Mammary microvascular endothelial cell (primary cell): ENCODE measurements around a stretch of chr9.

- RAMPAGE, long total RNA = no peak
Observed at GRCh38 chr9:124595495-124596096, 88.4 kb upstream of the NR5A1 start.

DNA sequence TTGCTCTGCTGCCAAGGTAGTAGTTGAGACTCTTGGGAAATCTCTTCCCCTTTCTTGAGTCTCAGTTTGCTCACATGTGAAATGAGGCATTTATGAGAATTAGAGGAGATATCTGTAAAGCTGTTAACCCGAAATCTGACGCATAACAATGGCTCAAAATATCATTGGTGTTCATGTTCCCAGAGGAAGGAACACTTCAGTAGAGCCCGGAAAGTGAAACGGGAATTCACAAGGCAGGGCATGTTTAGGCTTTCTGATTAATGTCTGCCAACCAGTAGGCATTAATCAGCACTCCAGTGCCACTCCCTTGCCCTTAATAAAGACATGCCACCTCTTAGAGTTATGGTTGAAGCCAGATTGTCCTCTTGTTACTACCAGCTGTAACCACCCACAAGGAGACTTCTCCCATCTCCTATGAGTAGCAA, 1.6 kb downstream of the ARPC5L start:
- RAMPAGE, long total RNA = no peak

DNA sequence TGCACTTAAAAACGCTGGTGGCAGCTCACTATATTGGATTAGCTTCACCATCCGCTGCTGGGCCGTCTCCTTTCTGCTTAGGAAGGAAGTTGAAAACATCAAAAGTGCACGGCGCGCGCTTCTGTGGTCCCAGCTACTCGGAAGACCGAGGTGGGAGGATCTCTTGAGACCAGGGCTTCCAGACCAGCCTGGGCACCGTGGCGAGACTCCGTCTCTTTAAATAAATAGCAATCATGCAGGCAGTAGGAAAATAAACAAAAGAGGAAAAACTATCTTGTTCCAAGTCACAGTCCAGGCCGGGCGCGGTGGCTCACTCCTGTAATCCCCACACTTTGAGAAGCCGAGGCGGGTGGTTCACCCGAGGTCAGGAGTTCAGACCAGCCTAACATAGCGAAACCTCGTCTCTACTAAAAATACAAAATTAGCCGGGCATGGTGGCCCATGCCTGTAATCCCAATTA, 847 bp upstream of the GOLGA1 start:
- RAMPAGE, long total RNA = no peak

GRCh38 chr9:124942160-124942740, 1.4 kb upstream of the GOLGA1 start:
- RAMPAGE, long total RNA = no peak

- RAMPAGE, long total RNA = no peak
Observed at GRCh38 chr9:125410181-125410759, 148.6 kb downstream of the GAPVD1 start.

GRCh38 chr9:125425279-125425641, 163.6 kb downstream of the GAPVD1 start:
- RAMPAGE, long total RNA = no peak

DNA sequence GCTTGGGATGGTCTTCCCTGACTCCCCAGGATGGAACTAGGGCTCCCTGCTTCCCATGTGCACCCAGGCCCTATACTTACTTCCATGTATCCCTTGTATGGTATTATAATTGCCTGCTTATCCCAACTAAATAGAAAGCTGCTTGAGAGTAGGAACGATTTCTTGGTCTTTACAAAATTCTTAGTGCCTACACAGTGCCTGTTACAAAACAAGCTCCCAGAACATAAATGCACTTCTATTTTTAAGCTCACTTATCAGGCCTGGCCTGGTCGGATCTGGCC, 172.2 kb downstream of the MAPKAP1 start:
- RAMPAGE, long total RNA = no peak

GRCh38 chr9:126386327-126387263, 60.0 kb downstream of the MVB12B start:
- RAMPAGE, long total RNA = no peak

- RAMPAGE, long total RNA = no peak
Observed at GRCh38 chr9:126390296-126390652, 63.6 kb downstream of the MVB12B start.

DNA sequence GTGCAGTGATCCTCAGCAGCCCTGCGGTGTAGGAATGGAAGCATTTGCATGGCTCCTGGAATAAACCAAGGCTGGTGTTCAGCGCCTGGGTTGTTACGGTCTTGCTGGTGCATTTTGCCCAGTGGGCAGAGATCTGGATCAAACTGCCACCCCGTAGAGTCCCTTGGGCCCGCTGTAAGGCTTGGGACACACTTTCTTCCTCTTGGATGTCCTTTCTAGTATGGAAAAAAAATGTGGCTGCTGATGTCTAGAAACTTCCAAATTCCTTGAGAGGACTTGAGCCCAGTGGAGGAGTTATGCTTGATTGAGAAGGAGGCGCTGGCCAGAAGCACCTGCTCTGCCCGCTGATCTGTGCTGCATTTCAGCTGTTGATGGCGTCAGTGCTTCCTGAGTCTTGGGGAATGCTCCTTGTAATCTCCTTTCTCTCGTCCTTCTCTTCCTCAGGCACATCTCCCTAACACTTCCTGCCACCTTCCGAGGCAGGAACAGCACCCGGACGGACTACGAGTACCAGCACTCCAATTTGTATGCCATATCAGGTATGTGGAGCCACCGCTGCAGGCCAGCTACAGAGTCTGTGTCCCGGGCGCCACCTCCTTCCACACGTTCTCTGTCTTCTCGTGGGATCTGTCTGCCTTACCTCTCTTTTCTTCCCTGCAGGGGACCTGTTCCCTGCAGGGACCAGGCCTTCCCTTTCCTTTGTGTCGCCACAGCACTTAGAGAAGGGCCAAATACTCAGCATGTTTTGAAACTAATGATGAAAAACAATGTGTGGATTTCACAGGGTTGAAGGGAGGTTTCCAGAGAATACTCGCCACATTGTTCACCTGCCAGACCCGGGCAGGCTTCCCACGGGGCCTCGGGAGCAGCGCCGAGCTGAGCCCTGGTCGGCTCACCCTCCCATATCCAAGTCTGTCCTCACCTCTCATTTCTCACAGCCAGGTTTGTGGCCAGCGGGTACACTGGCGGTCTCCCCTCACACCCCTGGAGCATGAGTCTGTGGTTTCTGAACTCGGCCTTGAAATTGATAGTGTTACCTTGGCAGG, 95.1 kb downstream of the MVB12B start:
- RAMPAGE, long total RNA = no peak

DNA sequence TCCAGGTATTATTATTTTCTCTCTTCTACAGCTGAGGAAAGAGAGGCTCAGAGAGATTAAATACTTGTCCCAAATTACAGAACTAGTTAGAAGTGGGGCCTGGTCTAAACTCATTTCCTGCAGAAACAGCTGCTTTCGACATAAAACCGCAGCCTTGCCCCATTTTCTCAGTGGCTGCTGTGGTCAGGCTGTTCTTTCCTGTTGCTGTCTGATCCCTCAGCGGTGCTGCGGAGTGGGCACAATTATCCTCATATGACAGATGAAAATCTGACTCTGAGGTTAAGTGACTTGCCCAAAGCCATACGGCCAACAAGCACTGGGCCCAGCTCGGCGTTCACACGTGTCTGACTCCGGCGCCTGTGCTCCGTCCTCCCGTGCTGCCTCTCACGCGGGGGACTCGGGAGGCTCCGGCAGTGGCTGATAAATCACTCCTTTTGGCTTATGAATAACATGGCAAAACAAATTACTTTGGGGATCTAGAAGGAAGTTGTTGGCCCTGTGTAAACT, 142.7 kb upstream of the LMX1B start:
- RAMPAGE, long total RNA = no peak

GRCh38 chr9:126587140-126587605, 26.6 kb upstream of the LMX1B start:
- RAMPAGE, long total RNA = no peak

- RAMPAGE, long total RNA = no peak
Observed at GRCh38 chr9:126861716-126861915, 1.2 kb downstream of the ZBTB34 start.

DNA sequence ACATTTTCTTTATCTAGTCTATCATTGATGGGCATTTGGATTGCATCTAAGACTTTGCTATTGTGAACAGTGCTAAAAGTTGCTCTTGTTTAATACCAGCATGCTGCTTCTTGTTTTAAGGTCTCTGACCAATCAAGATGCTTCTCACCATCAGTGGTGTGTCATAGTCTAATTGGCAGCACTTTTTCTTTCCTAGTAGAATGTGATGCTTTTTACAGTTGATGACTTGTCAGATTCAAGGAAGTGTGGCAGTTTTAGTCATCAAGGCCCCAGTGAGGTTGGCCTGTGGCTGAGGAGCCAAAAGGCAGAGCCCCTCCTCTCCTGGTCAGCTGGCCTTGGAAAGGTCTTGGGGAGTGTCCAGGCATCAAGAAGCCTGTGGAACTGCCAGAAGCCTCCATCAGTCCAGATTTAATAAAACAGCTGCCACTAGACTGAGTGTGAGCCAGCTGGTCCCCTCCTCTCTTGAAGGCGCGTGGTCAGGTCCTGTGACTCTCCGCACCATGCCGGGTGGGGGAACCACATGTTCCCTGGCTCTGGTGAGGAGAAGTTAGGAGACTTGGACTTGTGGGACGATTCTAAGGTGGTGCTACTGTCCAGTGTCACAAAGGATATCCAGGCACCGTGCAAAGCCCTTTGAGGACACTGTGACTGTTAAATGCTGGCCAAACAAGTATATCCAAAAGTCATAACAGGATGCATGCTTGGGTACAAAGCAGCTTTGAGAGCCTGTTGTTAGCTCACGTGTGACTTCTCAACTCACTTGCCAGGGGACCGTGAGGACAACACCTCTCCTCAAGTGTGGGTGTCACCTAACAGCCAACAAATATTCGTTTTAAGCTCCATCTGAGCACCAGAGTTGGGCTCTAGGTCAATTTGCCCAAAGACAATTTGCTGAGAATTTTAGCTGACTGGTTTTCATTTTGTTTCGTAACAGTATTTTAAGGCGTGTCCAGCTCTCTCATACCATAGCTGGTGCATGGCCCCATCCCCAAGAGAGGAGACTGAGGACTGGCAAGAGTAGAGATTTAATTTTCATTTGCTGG, 6.1 kb upstream of the ANGPTL2 start:
- RAMPAGE, long total RNA = no peak

GRCh38 chr9:127159122-127159948, 36.9 kb upstream of the ANGPTL2 start:
- RAMPAGE, long total RNA = no peak

- RAMPAGE, long total RNA = no peak
Observed at GRCh38 chr9:127209157-127209771, 55.3 kb upstream of the GARNL3 start.

DNA sequence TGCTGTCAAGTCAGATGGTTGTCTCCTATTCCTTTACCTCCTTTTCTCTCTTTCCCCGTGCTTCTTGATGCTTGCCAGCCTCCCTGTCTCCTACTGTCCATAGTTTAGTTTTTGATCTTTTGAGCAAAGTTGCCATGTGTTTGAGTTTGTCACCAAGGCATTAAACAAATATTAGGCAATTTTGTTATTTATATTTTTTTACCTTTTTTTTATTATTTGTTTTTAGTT, 17.2 kb upstream of the GARNL3 start:
- RAMPAGE, long total RNA = no peak

GRCh38 chr9:127353759-127354428, 43.1 kb upstream of the SLC2A8 start:
- RAMPAGE, long total RNA = no peak

- RAMPAGE, long total RNA = no peak
Observed at GRCh38 chr9:127493592-127494060, 42.3 kb downstream of the LRSAM1 start.

DNA sequence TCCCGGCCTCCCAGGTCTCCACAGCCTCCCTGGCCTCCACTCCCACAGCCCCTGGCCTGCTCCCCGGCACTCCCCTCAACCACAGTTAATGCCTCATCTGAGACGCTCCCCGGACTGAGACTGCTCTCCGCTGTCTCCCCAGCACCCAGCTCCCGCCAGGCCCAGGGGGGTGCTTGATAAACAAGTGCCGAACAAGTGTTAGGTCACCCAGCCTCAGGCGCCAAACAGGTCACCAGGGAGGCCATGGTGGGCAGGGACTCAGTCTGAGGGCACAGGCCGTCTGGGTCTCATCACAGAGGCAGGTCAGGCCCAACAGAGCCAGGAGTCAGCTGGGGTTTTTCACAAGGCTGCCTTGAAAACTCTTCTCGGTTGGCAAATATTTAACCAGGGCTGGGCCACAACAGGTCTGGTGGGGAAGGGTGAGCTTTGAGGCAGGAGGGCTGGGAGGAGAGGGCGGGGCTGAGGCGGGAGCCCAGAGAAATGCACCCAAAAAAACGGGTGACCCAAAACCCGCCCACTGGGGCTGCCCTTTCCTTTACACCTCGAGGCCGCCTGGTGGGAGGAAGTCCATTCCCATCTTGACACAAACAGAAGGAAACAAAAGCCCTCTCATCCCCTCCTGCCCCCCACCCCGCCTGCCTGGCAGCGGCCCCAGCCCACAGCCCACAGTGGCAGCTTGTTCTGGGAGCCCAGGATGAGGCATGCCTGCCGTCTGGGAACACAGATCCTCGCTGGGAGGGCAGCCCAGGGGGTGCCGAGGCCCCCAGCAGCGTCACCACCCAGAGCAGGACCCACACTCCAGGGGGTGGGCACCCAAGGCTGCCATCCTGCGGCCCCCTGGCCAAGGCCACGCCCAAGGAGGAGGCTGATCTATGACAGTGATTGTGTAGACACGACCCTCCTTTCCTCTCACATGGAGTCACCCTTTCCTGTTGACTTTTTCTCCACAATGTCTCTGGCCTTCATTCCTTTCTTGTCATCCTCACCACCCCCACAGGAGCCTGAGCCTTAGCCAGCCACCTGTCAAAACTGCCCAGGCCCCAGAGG, 23.3 kb downstream of the NIBAN2 start:
- RAMPAGE, long total RNA = no peak